Mucosa of descending colon (tissue), 1 donor: ENCODE data around the genes C12orf76 and VPS29.

GRCh38 chr12:109952137-109953426 lies 43.6 kb downstream of the GIT2 start:
- PRO-cap = no peak

- PRO-cap = no peak
Observed at GRCh38 chr12:109967418-109968021, 28.6 kb downstream of the GIT2 start.

GRCh38 chr12:110005274-110005736 lies 6.1 kb downstream of the ANKRD13A start:
- PRO-cap = no peak

DNA sequence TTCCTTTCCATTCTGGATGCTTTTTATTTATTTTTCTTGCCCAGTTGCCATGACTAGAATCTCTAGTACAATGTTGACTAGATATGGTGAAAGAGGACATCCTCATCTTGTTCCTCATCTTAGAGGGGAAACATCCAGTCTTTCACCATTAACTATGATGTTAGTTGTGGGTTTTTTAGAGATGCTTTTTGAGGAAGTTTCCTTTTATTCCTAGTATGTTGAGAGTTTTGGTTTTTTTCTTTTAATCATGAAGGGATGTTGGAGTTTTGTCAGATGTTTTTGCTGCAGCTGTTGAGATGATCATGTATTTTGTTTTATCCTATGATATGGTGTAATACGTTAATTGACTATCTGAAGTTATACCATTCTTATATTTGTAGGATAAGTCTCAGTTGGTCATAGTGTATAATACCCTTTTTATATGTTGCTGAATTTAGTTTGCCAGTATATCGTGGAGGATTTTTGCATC lies 8.8 kb downstream of the ANKRD13A start:
- PRO-cap = no peak

- PRO-cap = no peak
Observed at GRCh38 chr12:110018913-110019547, 19.8 kb downstream of the ANKRD13A start.

DNA sequence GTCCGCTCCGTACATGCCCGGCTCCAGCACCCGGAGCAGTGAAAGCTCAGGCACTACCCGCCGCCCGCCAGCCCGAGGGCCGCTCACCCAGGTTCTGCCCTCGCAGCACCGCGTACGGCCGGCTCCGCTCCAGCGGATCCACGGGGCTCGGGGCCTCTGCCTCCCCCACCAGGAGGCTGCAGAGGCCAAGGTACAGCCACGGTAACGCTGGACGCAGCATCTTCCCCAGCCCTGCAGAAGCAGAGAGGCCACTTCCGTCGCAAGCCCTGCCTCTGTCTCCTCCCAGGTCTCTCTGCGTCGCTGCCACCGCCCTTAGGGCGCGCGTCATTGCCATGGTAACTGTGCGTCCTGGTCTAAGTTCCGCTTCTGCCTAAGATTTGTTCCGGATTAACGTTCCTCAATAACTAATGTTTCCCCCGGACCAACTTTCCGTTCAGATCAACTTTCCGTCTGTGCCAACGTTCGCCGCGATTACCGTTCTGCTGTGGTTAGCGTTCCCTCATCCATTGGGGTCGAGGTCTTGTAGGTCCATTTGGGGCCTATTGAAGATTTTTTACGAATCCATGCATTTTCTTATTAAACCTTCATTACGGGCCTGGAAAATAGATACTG lies at the start of gene C12orf76:
Gene C12orf76 (minus strand): TSS at position 247 of the 612 bp plus-strand sequence.
- PRO-cap = bidirectional peak, plus-strand start at position 436 of the sequence, minus-strand start at position 247 of the sequence

DNA sequence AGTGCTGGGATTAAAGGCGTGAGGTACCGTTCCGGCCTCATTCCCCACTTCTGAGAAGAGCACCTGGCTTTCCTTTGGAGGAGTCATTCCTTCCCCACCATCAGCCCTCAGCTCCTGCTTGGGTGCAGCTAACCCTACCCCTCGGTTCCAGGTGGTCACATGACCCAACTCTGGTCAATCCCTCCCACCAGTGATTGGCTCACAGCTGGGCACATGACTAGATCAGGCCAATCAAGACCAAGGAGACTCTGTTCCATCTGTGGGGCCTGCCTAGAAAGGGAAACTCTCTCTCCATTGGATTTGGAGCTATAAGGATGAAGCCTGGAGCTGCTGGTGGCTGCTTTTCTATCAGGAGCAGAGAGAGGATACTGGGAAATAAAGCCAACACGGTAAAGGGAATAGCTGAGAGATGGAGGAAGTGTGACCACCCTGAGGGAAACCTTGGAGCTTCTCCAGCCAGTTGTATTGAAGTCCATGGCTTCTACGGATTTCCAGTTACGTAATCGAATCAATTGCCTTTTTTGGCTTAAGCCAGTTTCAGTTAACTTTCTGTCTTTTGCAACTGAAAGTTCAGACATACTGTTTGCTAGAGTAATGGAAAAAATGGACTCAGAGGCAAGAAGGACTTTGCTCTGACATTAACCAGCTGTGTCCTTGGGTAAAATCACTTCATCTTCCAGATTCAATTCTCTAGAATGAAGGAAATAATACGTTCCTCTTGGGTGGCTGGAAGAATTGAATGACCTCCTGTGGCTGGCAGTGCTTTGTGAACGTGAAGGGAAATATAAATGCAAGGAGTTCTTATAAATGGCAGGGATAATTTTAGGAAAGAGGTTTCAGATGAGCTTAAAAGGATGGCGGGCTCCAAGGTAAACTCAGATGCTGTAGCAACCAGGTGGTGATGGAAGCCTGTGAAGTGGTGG lies 19.6 kb upstream of the IFT81 start:
- PRO-cap = no peak

GRCh38 chr12:110247609-110248062 lies 33.4 kb upstream of the ATP2A2 start:
- PRO-cap = bidirectional peak, plus-strand start at chr12:110247825, minus-strand start at chr12:110247828

GRCh38 chr12:110282520-110282924 lies 1.5 kb downstream of the ATP2A2 start:
- PRO-cap = no peak

DNA sequence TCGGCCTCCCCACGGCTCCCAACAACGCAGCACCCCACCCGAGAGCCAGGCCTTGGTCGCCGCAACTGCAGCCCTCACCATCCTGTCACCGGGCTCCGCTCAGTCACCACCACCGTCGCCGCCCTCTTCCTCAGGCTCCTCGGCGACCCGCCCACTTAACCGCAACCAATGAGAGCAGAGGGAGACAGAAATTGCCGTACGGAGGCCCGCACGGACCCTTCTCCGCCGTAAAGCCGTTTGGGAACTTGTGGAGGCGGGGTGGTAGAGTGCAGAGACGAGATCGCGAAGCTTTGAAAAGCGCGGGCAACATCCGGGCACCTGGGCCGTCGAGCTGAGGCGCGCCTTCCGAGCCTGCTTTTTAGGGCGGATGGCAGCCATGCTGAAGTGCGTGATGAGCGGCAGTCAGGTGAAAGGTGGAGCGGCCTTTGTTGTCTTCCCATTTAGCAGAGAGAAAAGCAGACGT lies at the start of gene VPS29:
Gene VPS29 (minus strand): TSS at position 141 of the 463 bp plus-strand sequence.
- PRO-cap = bidirectional peak, plus-strand start at position 361 of the sequence, minus-strand start at position 141 of the sequence

DNA sequence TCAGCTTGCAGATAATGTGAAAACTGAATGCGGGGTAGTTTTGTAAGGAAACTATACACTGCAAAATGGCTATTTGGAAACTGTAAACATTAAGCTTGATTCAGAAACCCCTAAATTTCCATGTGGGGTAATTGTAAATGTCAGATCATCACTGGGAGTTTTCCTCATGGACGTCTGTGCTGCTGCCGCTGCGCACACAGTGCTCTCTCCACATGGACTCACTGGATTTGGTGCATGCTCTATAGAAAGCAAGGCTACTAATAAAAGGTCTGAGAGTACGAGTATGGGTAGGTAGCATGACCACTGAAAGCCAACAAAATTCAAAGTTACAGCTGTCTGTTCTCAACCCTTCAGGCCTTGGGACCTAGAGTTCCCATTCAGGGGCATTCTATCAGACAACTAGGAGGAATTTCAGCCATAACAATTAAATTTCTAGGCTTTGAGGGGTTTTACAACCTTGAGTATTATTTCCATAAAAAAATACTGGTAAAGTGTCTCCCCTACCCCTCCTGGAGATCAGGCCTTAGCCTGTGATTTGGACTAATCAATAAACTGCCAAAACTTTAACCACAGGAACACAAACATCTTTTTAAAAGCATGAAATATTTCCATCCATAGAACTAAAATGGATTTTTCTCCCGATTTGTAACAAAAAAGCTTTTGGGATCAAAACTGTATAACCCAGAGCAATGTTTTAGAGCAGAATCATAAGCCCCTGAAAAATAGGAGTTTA lies 33.8 kb downstream of the RAD9B start:
- PRO-cap = no peak

DNA sequence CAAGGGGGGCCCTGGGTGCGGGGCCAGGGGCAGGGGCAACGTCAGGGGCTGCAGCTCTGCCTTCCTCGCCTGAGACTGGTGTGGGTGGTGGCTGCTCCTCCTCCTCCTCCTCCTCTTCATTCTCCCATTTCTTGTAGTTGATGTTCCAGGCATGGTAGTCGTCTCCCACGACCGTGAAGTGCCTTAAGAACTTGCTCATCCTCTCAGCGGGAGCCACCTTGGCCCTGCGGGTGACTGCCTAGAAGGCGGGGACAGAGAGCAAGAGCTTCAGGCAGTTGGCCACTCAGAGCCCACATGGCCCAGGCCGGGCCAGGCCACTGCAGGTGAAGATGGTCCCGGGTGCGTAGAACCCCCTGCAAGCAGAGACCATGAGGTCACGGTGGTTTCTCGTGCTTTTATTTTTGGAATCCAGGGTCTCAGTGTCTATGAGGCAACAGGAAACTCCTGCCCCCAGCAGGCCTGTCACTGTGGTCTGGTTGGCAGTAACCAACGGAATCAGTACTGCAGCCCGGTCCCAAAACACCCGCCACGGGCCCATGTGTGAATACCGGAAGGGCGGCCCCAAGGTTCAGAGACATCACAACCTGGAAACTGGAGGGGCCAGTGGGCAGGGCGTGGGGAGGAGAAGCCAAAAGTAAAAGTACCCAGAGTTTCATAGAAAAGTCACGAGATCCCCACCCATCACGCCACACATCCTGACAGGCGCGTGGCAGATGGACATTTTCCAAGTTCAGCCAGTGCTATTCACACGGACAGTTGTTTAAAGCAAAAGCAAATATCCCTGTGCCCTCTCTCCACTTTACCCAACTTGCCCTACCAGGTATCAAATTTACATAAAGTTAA lies 27.5 kb downstream of the HVCN1 start:
- PRO-cap = bidirectional peak, plus-strand start at position 498 of the sequence, minus-strand start at position 226 of the sequence

DNA sequence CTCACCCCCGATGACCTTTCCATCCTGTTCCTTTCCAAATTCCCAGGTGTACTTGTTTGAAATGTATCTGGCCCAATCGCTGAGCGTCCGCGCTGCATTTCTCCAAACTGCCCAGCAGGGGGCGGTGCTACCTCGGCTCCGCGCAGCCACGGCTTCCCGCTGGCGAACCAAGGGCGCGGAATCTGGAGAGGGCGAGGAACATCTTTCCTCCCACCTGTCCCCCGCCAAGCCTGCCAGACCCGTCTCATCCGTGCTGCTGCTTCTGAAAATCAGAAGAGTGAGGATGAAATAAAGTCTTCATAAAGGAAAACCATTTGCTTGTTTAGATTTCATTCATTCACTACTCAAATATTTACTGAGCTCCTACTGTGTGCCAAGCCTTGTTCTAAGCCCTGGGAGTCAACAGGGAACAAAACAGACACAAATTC lies 16.8 kb upstream of the MYL2 start:
- PRO-cap = no peak

GRCh38 chr12:111033669-111034039 lies 311 bp upstream of the CUX2 start:
- PRO-cap = no peak

GRCh38 chr12:111107640-111108069 lies 73.7 kb downstream of the CUX2 start:
- PRO-cap = no peak

GRCh38 chr12:111412158-111412566 lies 6.4 kb downstream of the SH2B3 start:
- PRO-cap = no peak

DNA sequence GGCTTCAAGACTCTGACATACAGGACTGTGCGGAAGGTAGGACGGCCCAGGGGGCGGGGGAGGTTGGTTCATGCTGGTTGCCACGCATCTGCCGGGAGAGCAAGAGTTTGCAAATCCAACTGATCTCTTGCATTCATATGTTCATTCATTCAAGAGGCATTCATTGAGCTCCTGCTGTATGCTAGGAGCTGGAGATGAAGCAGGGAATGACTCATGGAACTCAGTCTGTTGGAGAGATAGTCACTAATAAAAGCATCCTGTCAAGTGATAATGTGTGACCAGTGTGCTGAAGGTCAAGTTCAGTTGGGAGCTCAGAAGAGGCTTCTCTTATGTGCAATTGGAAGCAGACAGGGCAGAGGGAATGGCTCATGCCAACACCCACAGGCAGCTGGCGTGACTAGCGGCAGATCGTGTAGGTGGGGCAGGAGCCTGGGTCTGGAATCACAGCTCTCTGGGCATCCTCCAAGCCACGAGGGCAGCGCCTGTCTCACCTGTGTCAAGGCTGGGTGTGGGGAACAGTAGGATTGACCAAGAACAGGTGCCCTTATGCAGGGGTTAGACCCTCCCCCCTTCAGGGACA lies 8.0 kb downstream of the SH2B3 start:
- PRO-cap = no peak

DNA sequence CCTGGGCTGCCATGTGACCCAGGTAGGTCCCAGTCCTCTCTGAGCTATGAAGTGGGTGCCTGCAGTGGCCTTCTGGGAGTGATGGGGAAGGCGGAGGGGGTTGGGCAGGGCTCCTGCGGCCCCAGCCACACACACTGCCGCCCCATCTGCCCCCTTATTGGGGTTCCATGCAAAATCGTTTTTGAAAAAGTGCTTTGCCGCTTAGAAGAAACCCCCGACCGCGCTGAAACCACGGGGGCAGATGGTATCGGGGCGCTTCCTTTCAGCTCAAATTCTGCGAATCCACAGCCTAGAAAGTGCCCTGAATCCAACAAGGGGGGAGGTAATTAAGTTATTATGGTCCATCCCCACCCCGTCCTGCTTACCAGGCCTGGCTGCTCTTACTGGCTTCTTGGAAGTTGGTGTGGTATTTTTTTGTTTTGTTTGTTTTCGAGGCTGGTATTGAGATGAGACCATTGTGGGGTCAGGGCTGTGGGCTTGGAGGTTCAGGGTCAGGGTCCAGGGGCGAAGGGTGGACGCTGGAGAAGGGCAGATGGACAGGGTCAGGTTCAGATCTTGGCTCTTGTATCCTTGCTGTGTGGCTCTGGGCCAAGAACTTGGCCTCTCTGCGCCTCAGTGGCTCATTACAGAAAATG lies 24.5 kb downstream of the SH2B3 start:
- PRO-cap = no peak

GRCh38 chr12:111430736-111431497 lies 25.2 kb downstream of the SH2B3 start:
- PRO-cap = no peak

DNA sequence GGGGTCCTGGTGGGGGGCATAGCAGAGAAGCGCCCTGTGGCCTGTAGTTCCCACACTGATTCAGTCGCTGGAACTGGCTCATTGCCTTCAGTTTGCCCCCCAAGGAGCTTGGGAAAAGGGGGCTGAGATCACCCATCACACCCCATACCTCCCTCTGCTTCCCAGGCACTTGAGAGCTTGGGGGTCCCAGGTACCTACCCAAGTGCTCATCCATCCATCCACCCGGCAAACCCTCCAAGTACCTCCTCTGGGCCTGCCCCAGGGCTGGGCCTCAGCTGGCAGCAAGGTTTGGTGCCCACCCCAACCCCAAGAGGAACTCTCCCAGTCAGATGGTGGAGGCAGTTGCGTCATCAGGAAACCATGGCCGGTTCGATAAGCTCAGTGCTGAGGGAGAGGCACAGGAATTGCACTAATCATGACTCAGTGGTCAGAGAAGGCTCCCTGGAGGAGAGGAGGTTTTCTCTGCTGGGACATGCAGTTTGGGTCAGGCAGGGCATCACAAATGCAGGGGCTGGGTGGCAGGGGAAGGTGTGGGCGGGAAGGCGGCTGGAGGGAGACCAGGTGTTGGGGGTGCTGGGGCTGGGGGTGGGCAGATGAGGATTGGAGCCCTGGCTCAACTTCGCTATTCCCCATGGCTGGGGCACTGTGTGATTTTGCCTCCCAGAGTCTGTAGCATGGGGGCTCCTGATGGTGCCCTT lies 32.1 kb downstream of the SH2B3 start:
- PRO-cap = no peak